Sigmoid colon (tissue), 4 donors: ENCODE data around the genes EDDM13, ZNF470, DUXA, ZNF17, ZNF587B and ZNF837.

DNA sequence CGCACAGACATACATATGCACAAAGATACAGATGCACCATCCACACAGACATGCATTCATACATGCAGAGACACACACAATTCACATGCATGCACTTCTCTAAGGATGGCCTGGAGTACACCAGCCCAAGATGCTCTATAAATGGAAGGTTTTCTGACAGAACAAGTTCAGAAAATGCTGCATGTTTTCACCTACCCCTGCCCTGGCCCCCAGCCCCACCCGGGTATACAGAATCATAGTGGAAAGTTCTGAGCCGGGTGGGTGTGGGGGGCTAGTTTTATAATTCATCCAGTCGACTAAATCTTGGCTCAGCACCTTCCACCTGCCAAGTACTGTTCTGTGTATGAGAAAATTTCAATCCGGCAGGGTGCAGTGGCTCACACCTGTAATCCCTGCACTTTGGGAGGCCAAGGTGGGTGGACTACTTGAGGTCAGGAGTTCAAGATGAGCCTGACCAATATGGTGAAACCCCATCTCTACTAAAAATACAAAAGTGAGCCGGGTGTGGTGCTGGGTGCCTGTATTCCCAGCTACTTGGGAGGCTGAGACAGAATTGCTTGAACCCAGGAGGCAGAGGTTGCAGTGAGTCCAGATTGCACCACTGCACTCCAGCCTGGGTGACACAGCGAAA, 37.0 kb downstream of the ZNF787 start:
- PRO-cap = no peak
- RAMPAGE, long total RNA, 4 experiments = no peak in any of the 4 experiments

DNA sequence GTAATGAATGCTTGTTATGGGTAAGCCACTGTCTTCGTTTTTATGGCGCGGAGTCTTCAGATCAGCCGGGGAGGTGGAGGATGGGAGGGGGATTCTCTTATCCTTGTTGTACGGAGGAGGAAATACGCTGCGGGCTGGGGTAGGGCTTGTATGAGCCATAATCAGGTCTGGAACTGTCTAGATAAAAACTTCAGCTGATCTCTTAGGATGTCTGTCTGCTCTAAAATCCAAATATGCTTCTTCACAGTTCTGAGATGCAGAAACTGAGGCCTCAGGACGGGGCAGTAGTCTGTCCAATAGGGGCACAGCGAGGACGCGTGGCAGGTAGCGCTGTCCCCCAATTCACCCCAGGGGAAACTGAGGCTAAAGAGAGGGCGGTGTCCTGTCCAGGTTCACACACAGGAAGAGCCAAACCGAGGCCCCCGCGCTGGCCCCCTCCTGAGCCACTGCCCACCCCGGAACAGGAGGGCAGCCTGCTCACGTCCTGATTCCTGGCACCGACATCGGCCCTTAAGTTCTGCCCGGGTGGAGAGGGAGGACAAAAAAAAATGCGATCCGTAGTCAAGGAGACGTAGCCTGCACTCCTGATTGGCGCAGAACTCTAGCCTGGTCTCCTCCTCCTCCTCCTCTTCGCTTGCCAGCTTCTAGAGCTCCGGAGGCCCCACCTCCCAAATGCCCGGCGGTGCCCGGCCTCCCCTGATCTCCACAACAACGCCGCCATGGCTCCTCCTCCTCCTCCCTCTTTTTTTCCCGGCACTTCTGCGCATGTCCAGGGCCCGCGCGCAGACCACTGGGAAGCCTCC, 740 bp upstream of the ZNF444 start:
- PRO-cap = bidirectional peak, plus-strand start outside the sequence, minus-strand start at position 749 of the sequence
- RAMPAGE, long total RNA, 4 experiments = no peak in any of the 4 experiments

DNA sequence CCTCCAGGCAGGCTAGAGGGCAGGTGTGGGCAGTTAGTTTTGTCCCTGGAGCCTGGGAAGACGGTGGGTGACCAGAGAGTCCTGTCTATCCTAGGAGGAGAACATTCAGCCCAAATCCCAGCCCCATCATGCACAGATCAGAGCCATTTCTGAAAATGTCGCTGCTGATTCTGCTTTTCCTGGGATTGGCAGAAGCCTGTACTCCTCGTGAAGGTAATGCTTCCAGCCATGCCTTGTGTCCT, at the start of gene EDDM13:
Gene EDDM13, plus strand, starts transcription at position 42 of the 242 bp plus-strand sequence.
- PRO-cap = no peak
- RAMPAGE, long total RNA, 4 experiments = no peak in any of the 4 experiments

DNA sequence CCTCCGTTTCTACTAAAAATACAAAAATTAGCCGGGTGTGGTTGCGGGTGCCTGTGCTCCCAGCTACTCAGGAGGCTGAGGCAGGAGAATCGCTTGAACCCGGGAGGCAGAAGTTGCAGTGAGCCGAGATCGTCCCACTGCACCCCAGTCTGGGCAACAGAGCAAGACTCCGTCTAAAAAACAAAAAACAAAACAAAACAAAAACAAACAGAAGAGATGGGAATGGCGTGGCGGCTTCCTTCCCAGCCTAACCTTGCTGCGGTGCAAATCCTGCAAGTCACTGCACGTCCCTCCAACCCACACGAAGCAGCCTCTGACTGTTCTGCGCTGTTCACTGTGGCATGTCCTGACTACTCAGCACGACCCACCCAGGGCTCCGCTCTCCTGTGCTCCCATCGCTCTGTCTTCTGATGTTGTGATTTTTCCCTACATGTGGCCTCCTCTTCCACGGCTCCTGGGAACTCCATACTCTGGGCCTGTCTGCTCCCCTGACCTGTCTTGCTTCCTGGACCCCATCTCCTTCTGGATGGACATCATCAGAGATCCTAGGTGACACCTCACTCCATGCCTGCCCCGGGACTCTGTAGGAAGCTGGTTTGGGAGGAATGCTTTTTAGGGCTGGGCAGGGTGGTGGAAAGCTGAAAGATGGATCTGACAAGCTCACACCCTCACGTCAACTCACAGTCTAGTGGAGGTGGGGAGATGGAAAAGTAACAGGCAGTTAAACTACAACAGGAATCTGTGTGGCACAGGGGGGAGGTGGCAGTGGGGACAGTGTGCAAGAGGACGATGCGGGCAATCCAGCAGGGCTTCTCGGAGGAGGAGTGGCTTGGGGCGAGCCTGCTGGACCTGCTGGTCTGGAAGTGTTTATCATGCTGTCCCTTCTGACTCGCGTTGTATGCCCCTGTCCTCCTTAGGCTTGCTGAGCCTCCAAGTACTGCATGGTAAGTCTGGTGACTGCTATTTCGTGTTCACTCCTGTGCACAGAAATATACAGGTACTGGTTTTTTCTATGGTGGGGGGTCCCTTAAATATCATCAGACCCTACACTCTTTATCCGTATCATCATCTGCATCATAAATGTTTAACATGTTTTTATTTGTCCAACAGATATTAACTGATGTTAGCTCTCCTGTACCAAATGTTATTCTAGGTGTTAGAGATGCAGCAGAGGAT, 18.8 kb downstream of the ZSCAN5A start:
- PRO-cap = no peak
- RAMPAGE, long total RNA, 4 experiments = no peak in any of the 4 experiments

GRCh38 chr19:56312072-56312857, 2.4 kb downstream of the ZSCAN5A start:
- PRO-cap = no peak
- RAMPAGE, long total RNA, 4 experiments = no peak in any of the 4 experiments

GRCh38 chr19:56567254-56568153, at the start of gene ZNF470:
ZNF470 (plus strand) TSS chr19:56567468.
- PRO-cap = bidirectional peak, plus-strand start at chr19:56567524, minus-strand start at chr19:56567420
- RAMPAGE, long total RNA, 4 experiments = start-site peak on the plus strand in 2 of 4 experiments, at chr19:56567491-56567680 at its widest, 21 to 29 reads per replicate; start-site peak on the minus strand in 3 of 4 experiments, at chr19:56567401-56567443 at its widest, 8 to 32 reads per replicate

- PRO-cap = no peak
- RAMPAGE, long total RNA, 4 experiments = no peak in any of the 4 experiments
Observed at GRCh38 chr19:56966106-56966810, 125.7 kb upstream of the PEG3 start.

- PRO-cap = no peak
- RAMPAGE, long total RNA, 4 experiments = no peak in any of the 4 experiments
Observed at GRCh38 chr19:57167403-57167602, at the start of gene DUXA. DUXA (minus strand) TSS chr19:57167485.

- PRO-cap = no peak
- RAMPAGE, long total RNA, 4 experiments = no peak in any of the 4 experiments
Observed at GRCh38 chr19:57217995-57218533, 12.8 kb upstream of the AURKC start.

GRCh38 chr19:57294097-57294885, 14.0 kb downstream of the ZNF460 start:
- PRO-cap = no peak
- RAMPAGE, long total RNA, 4 experiments = no peak in any of the 4 experiments

GRCh38 chr19:57410723-57411779, at the start of gene ZNF17:
ZNF17 (plus strand) TSS chr19:57411161.
- PRO-cap = no peak
- RAMPAGE, long total RNA, 4 experiments = start-site peak on the plus strand in 3 of 4 experiments, at chr19:57411148-57411196 at its widest, 26 to 48 reads per replicate

- PRO-cap = no peak
- RAMPAGE, long total RNA, 4 experiments = no peak in any of the 4 experiments
Observed at GRCh38 chr19:57651200-57651932, 17.4 kb upstream of the ZSCAN4 start.

DNA sequence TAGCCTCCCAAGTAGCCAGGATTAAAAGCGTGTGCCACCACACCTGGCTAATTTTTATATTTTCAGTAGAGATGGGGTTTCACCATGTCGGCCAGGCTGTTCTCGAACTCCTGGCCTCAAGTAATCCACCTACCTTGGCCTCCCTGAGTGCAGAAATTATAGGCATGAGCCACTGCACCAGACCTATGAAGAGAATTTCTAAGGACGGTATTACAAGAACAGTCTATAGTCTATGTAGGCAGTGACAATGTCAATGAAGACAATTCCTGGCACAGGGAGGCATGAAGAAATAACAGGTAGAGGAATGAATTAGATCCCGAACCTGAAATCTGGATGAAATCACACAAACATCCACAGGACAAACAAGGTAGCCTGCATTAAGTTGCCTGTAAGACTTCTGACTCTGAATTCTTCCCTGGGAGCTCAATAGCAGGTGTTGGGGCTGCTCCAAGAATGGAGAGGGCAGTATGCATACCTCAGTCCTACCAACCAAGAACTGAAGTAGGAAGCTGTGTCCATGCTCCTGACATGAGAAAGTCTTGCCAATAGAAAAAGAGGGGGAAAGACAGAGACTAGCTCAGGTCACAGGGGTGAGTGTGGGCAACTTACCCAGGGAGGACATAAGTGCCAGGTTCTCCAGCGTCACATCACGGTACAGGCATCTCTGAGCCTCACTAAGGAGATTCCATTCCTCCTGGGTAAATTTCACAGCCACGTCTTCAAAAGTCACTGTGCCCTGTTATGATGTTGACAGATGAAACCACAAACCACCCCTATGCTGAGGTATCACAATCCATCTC, 1.8 kb downstream of the ZNF552 start:
- PRO-cap = no peak
- RAMPAGE, long total RNA, 4 experiments = no peak in any of the 4 experiments

- PRO-cap = no peak
- RAMPAGE, long total RNA, 4 experiments = no peak in any of the 4 experiments
Observed at GRCh38 chr19:57813864-57814356, 803 bp downstream of the ZNF552 start.

DNA sequence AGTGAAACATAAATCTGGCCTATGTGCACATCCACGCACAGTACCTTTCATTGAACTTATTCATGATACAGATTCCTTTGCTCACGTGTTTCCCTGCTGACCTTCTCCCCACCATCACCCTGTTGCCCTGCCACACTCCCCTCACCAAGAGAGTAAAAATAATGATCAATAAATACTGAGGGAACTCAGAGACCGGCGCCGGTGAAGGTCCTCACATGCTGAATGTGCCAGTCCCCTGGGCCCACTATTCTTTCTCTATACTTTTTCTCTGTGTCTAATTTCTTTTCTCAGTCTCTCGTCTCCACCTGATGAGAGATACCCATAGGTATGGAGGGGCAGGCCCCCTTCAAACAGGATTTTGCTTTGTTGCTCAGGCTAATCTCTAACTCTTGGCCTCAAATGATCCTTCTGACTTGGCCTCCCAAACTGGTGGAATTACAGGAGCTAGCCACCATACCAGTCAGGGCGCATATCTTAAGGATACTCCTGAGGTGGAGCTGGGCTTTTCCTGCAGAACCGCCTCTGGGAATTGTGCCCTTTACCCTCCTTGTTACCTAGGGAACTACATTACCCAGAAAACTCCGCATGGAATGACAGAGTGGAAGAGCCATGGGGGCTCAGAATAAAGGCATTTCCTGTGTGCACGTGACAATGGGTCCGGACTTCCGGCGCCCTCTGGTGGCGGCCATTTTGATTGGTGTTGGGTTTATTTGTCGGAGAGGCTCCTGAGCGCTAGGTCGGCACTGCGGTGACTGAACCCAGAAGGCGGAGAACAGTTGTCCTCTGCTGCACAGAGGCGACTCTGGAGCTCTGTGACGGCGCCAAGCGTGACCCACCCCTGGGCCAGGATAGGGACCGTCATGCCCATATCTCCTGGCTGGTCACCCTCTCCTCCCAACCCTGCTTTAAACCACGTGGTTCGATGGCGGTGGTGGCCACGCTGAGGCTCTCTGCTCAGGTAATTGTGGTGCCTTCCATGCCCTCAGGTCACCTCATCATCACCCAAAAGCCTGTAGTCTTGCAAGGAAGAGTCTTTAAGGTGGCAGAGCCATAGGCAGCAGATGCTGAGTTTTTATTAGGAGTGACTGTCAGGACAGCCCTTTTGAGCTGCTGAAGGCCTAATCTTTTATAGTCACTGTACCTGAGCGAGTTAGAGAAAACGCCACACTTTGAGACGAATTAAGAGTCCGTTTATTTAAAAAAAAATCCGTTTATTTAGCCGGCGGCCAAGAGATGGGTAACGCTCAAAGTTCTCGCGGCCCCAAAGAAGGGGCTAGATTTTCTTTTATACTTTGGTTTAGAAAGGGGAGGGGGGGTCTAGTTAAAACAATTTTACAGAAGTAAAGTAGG, at the start of gene ZNF587B:
Gene ZNF587B, plus strand, starts transcription at position 693 of the 1,350 bp plus-strand sequence.
- PRO-cap = no peak
- RAMPAGE, long total RNA, 4 experiments = no peak in any of the 4 experiments

GRCh38 chr19:58089698-58090257, 8.3 kb downstream of the ZSCAN18 start:
- PRO-cap = no peak
- RAMPAGE, long total RNA, 4 experiments = no peak in any of the 4 experiments

GRCh38 chr19:58380151-58381252, at the start of gene ZNF837:
ZNF837 (minus strand) TSS chr19:58381030.
- PRO-cap = unidirectional peak, plus-strand start at chr19:58380831; unidirectional peak, minus-strand start at chr19:58381024
- RAMPAGE, long total RNA, 4 experiments = no peak in any of the 4 experiments

DNA sequence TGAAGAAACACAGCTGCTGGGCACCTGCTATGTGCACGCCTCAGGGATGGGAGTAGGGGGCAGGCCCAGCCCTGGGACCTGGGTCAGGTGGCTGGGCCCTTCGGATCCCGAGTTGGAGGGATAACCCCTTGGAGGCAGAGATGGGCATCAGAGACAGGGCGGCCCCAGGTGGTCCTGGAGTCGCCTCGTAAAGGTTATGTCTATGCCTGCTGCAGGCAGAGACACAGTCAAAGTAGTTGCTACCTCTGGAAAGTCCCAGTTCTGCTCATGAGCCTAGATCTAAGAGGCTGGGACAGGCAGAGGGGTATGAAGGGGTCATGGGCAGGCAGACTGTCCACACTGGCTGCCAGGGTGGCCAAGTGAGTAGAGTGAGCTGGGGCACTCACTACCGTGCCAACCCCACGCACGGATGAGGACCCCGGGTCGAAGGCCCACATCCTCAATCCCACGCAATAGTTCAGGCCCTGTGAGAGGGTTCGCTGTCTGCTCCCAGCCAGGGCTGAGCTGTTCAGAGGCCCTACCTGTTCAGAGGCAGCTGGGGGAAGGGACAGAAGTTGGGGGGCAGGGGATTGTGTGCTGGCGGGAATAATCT, 1.3 kb upstream of the RPS5 start:
- PRO-cap = no peak
- RAMPAGE, long total RNA, 4 experiments = no peak in any of the 4 experiments

DNA sequence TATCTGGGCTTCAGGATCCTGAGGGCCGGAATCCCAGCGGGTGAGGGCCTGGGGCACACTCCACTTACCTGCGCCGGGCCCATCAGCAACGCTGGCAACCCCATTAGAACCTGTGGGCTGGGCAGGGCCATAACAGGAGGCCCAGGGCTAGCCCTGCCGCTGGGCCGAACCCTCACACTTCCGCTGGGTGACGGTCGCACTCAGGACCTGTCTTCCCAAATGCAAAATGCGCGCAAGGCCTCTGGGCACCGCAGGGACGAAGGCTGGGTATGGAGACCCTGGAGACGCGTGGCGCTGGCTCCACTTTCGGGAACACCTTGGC, 301 bp downstream of the ZNF132 start:
- PRO-cap = no peak
- RAMPAGE, long total RNA, 4 experiments = no peak in any of the 4 experiments

GRCh38 chr19:58472070-58472859, 3.9 kb upstream of the ZNF446 start:
- PRO-cap = no peak
- RAMPAGE, long total RNA, 4 experiments = no peak in any of the 4 experiments